Endothelial cell of umbilical vein (primary cell): ENCODE results near the gene TAFA5.

GRCh38 chr22:46738805-46739714 is 1.0 kb upstream of the CERK start:
- PRO-cap: no peak
CAGE:
- cytosol, long polyA minus RNA: no peak
- cytosol, long polyA plus RNA: no peak
- long polyA plus RNA: no peak
- nucleus, long polyA minus RNA: no peak
- nucleus, long polyA plus RNA: no peak

GRCh38 chr22:46762762-46763573 is 518 bp downstream of the TBC1D22A start:
- PRO-cap: no peak
CAGE:
- cytosol, long polyA minus RNA: no peak
- cytosol, long polyA plus RNA: no peak
- long polyA plus RNA: no peak
- nucleus, long polyA minus RNA: no peak
- nucleus, long polyA plus RNA: no peak

- PRO-cap: no peak
CAGE:
- cytosol, long polyA minus RNA: no peak
- cytosol, long polyA plus RNA: no peak
- long polyA plus RNA: no peak
- nucleus, long polyA minus RNA: no peak
- nucleus, long polyA plus RNA: no peak
Observed at GRCh38 chr22:46780411-46780740, 17.9 kb downstream of the TBC1D22A start.

DNA sequence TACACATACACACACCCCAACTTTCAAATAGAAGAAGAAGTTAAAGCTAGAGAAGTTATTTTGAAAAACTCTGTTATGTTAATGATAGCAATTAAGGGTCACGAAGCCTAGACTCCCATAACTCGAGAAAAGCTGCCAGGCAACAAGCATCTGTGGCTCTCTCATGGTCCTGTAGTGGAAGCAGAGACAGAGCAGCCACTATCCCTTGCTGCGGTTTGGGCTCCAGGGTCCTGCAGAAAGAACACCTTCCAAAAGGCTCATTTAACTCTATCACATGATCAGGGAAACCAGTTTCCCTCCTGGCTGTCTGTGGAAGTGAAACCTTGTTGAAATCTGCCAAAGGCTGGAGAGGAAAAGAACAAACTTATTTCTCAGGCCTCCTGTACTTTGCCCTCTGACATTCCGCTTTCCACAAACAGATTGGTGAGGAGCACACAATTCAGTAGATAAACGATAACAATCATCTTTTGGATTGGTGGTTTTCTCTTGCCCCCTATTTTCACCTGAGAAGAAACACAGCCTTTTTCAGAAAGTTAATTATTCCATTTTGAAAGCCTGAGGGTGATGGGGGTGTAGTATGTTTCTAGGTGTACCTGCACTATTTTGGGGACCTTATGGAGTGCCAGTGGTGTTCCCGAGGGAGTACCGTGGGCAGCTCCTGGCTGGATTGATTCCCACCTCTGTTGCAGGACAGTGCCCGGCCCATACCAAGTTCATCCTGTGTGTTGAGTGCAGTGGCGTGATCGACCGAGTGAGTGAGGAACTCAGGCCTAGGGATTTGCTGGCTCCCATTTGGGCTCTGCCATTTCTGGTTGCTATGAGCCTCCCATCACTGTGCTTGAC is 101.9 kb downstream of the TBC1D22A start:
- PRO-cap: no peak
CAGE:
- cytosol, long polyA minus RNA: no peak
- cytosol, long polyA plus RNA: no peak
- long polyA plus RNA: no peak
- nucleus, long polyA minus RNA: no peak
- nucleus, long polyA plus RNA: no peak

DNA sequence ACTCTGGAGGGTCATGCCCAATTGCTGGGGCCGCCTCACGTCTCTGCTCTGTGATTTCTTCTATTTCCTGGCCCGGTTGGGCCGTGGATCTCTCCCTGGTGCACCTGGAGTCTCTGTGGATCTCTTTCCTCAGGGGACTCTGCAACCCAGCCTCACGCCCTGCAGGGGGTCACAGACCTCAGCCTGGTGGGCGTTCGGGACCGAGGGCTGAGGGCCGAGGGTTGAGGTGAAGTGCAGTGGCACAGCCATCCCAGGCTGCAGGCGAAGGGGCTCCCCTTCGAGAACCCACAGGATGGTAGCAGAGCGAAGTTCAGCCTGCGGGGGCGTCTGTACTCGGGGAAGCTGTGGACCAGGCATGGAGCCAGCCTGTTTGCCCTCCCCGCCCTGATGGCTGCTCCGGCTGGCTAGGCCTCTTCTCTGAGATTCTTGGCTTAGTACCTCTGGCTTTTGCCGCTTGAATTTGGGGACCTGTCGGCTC is 140.6 kb downstream of the TBC1D22A start:
- PRO-cap: no peak
CAGE:
- cytosol, long polyA minus RNA: no peak
- cytosol, long polyA plus RNA: no peak
- long polyA plus RNA: no peak
- nucleus, long polyA minus RNA: no peak
- nucleus, long polyA plus RNA: no peak

GRCh38 chr22:46942572-46942880 is 180.1 kb downstream of the TBC1D22A start:
- PRO-cap: bidirectional peak, plus-strand start at chr22:46942720, minus-strand start at chr22:46942680
CAGE:
- cytosol, long polyA minus RNA: no peak
- cytosol, long polyA plus RNA: no peak
- long polyA plus RNA: no peak
- nucleus, long polyA minus RNA: no peak
- nucleus, long polyA plus RNA: no peak

GRCh38 chr22:47117023-47117437 is 354.6 kb downstream of the TBC1D22A start:
- PRO-cap: no peak
CAGE:
- cytosol, long polyA minus RNA: no peak
- cytosol, long polyA plus RNA: no peak
- long polyA plus RNA: no peak
- nucleus, long polyA minus RNA: no peak
- nucleus, long polyA plus RNA: no peak

DNA sequence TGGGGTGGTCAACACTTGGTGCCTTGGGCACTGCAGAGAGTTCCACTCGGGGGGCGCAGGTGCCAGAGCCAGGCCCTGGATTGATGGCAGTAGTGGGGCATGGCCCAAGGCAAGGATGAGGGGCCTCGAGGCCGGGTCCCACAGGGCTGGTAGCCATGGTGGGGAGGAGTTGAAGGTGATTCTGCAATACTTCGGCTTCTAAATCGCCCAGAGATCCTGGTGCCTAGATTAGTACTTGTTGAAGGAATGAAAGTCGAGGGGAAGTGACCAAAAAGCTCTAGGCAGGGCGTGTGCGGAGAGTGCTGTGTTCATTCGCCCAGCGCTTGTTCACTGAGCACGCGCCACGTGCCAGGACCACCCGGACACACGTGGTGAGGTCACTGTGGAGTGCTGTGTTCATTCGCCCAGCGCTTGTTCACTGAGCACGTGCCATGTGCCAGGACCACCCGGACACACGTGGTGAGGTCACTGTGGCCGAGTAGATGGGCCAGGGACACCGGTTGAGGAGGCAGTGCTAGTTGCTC is 373.1 kb downstream of the TBC1D22A start:
- PRO-cap: no peak
CAGE:
- cytosol, long polyA minus RNA: no peak
- cytosol, long polyA plus RNA: no peak
- long polyA plus RNA: no peak
- nucleus, long polyA minus RNA: no peak
- nucleus, long polyA plus RNA: no peak

GRCh38 chr22:47282366-47282752 is 519.9 kb downstream of the TBC1D22A start:
- PRO-cap: no peak
CAGE:
- cytosol, long polyA minus RNA: no peak
- cytosol, long polyA plus RNA: no peak
- long polyA plus RNA: no peak
- nucleus, long polyA minus RNA: no peak
- nucleus, long polyA plus RNA: no peak

GRCh38 chr22:47883433-47883882 is 605.9 kb upstream of the TAFA5 start:
- PRO-cap: no peak
CAGE:
- cytosol, long polyA minus RNA: no peak
- cytosol, long polyA plus RNA: no peak
- long polyA plus RNA: no peak
- nucleus, long polyA minus RNA: no peak
- nucleus, long polyA plus RNA: no peak

- PRO-cap: no peak
CAGE:
- cytosol, long polyA minus RNA: no peak
- cytosol, long polyA plus RNA: no peak
- long polyA plus RNA: no peak
- nucleus, long polyA minus RNA: no peak
- nucleus, long polyA plus RNA: no peak
Observed at GRCh38 chr22:48090055-48090485, 399.3 kb upstream of the TAFA5 start.

DNA sequence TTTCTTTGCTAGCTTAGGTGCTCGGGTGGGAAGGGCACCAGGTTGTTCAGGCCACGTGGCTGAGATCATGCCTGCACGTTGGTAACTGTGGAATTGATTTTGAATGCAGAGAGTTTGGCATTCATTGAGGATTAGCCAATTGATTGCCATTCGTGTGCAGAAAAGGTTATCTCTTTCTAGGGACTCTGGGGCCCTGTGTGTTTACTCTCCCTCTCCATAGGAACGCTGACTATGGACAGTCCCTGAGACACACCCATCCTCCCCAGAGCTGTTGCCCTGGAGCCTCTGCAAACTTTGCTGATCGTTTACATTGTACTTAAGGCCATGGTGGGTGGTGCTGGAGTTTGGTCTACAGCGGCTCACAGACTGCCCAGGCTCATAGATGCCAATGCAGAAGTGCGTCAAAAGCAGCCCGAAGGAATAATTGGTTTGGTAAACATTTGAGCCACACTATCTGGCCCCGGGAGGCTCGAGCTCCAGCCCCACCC is 119.4 kb upstream of the TAFA5 start:
- PRO-cap: no peak
CAGE:
- cytosol, long polyA minus RNA: no peak
- cytosol, long polyA plus RNA: no peak
- long polyA plus RNA: no peak
- nucleus, long polyA minus RNA: no peak
- nucleus, long polyA plus RNA: no peak

DNA sequence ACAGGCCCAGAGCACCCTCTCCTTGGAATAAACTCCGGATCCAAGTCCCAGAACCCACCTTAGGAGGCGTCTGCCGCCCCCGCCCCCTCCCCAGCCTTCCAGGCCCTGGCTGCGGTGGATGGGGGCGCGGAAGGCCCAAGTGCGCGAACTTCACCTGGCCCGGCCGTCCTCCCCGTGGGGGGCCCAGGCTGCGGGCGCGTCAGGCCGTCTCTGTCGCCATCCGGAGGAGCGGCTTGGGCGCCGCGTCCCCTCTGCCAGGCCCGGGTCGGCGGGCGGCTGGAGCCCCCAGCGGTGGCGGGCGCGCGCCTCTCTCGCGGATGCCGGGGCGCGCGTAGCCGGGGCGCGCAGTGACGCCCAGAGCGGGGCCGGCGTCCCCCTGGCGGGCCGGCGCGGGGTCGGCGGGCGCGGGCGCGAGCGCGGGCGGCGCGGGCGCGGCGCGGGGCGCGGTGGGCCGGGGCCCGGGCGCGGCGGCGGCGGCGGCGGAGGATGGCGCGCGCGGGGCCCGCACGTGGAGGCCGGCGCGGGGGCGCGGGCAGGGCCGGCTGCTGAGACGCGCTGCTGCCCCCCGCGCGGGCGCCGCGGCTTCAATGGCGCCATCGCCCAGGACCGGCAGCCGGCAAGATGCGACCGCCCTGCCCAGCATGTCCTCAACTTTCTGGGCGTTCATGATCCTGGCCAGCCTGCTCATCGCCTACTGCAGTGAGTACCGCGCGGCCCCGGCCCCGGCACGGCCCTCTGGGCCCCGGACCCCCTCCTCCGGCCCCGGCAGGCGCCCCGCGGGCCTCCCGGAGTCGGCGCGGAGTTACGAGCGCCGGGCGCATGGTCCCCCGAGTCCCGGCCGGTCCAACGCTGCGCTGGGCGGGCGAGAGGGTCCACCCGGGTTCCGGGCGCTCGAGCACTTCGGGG is at the start of gene TAFA5:
TSS of gene TAFA5 (plus strand) at position 548 of the 906 bp plus-strand sequence.
- PRO-cap: no peak
CAGE:
- cytosol, long polyA minus RNA: no peak
- cytosol, long polyA plus RNA: no peak
- long polyA plus RNA: no peak
- nucleus, long polyA minus RNA: no peak
- nucleus, long polyA plus RNA: no peak

DNA sequence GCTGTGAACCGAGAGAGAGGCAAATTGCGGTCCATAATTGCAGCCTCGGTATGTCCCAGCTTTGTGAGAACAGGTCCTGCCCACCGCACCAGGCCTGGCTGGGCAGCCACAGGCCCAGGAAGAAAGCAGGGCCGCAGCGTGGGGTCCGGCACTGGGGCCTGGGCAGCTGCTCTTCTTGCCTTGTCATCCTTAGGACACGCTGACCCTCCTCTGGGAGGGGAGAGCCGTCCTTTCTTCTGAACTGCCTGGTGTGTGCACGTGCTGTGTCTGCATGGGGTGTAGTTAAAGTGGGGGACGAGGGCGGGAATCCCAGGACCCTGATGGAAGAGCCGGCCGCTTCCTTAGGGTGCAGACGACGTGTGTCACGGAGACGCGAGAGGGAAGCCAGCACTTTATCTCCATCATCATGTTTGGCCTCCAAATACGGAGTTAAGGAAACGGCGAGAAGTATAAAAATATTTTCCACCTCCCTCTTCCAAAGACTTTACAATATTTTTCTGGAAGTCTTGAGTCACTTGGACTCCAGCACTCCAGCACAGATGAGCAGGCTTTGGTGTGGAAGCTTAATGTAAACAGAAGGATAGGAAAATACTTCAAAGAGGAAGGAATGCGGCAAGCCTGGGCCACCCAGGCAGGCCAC is 89.9 kb downstream of the TAFA5 start:
- PRO-cap: no peak
CAGE:
- cytosol, long polyA minus RNA: no peak
- cytosol, long polyA plus RNA: no peak
- long polyA plus RNA: no peak
- nucleus, long polyA minus RNA: no peak
- nucleus, long polyA plus RNA: no peak

GRCh38 chr22:48834481-48834764 is 345.1 kb downstream of the TAFA5 start:
- PRO-cap: no peak
CAGE:
- cytosol, long polyA minus RNA: no peak
- cytosol, long polyA plus RNA: no peak
- long polyA plus RNA: no peak
- nucleus, long polyA minus RNA: no peak
- nucleus, long polyA plus RNA: no peak

DNA sequence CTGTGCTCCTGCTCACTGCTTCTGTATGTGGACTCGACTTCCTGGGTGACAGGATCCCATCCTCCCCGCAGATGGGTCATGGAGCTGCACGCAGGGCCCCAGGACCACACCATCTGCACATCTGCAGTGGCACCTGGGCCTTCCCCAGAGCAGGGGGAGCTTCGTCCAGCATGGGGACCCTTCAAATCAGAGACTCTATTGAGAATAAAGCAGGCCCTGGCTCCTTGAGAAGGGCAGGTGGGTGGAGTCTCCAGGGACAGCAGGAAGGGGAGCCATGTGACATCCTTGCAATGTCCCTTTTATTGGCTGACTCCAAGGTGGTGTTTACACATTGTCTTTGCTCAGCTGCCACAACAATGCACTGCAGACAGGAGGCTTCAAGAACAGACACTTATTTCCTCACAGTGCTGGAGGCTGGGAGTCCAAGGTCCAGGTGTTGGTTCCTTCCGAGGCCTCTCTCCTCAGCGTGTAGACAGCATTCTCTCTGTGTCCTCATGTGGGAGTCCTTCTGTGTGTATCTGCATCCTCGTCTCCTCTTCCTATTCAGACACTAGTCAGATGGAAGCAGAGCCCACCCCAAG is 591.8 kb downstream of the BRD1 start:
- PRO-cap: no peak
CAGE:
- cytosol, long polyA minus RNA: no peak
- cytosol, long polyA plus RNA: no peak
- long polyA plus RNA: no peak
- nucleus, long polyA minus RNA: no peak
- nucleus, long polyA plus RNA: no peak

DNA sequence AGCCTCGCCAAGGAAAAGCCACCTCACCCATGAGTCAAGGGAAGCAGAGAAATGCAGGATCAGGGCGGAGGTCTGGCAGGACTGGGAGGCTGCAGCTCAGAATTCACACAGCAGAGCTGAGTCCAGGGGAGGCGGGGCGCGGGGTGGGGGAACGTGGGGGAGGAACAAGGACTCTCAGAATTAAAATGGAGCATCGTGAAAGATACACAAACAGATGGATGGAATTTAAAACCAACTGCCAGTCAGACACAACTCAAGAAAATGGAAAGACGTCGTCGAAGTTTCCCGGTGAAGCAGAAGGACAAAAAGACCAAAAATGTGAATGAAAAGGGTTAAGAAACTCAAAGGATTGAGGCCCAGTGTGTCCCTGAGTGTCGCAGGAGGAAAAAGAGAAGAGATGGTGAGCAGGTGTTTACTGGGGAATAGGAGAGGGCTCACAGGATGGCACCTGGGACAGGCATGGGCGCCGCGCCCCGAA is 377.5 kb downstream of the BRD1 start:
- PRO-cap: no peak
CAGE:
- cytosol, long polyA minus RNA: no peak
- cytosol, long polyA plus RNA: no peak
- long polyA plus RNA: no peak
- nucleus, long polyA minus RNA: no peak
- nucleus, long polyA plus RNA: no peak

DNA sequence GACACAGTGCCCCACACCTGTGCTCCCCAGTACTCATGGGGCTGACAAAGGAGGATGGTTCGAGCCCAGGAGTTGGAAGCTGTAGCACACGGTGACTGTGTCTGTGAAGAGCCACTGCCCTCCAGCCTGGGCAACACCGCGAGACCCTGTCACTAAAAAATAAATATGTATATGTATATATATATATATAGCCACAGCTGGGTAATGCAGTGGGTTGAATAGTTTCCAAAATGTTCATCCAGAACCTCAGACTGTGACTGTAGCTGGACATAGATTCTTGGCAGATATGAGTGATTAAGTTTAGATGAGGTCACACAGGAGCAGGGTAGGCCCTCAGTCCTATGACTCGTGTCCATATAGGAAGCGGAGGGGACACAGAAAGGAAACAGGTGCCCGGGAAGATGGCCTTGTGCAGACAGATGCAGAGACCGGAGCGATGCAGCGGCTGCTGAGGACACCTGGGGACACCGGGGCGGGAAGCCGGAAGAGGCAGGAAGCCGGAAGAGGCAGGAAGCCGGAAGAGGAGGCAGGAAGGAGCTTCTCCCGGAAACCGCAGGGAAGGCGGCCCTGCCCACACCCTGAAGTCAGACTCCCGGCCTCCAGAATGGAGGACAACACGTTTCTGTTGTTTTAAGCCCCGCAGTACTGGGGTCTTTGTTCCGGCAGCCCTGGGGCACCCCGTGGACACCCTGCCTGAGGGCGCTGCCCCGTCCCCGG is 103.8 kb downstream of the BRD1 start:
- PRO-cap: no peak
CAGE:
- cytosol, long polyA minus RNA: no peak
- cytosol, long polyA plus RNA: no peak
- long polyA plus RNA: no peak
- nucleus, long polyA minus RNA: no peak
- nucleus, long polyA plus RNA: no peak

- PRO-cap: no peak
CAGE:
- cytosol, long polyA minus RNA: no peak
- cytosol, long polyA plus RNA: no peak
- long polyA plus RNA: no peak
- nucleus, long polyA minus RNA: no peak
- nucleus, long polyA plus RNA: no peak
Observed at GRCh38 chr22:49780612-49780991, 47.1 kb downstream of the BRD1 start.

- PRO-cap: no peak
CAGE:
- cytosol, long polyA minus RNA: no peak
- cytosol, long polyA plus RNA: no peak
- long polyA plus RNA: no peak
- nucleus, long polyA minus RNA: no peak
- nucleus, long polyA plus RNA: no peak
Observed at GRCh38 chr22:49789308-49790033, 38.2 kb downstream of the BRD1 start.